Kidney epithelial cell (primary cell): ENCODE results near the gene TTC30B.

DNA sequence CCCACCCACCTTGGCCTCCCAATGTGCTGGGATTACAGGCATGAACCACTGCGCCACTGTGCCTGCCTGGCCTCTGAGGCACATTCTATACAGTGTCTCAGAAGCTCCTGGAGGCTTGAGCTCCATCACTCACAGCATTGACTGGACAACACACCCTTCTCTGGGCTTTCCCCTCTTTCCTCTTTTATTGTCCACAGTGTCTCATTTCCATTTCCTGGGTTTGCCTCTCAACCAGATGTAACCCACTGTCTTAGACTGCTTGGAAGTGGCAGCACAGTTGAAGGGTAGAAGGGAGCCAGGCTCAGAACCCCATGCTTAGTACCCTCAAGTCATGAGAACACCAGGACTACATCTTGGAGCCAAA, 208.1 kb downstream of the MTX2 start:
- RAMPAGE, long total RNA = no peak
- RRBS = no CpG with 5 or more reads among the region's 1 CpG

- RAMPAGE, long total RNA = no peak
- RRBS = no CpG with 5 or more reads among the region's 2 CpGs
Measured at GRCh38 chr2:176495135-176495564, 225.9 kb downstream of the MTX2 start.

- RAMPAGE, long total RNA = no peak
- RRBS = no CpG with 5 or more reads among the region's 1 CpG
Measured at GRCh38 chr2:176826358-176826556, 386.3 kb upstream of the HNRNPA3 start.

- RAMPAGE, long total RNA = no peak
- RRBS = no CpG with 5 or more reads among the region's 2 CpGs
Measured at GRCh38 chr2:177151129-177151658, 61.4 kb upstream of the HNRNPA3 start.

DNA sequence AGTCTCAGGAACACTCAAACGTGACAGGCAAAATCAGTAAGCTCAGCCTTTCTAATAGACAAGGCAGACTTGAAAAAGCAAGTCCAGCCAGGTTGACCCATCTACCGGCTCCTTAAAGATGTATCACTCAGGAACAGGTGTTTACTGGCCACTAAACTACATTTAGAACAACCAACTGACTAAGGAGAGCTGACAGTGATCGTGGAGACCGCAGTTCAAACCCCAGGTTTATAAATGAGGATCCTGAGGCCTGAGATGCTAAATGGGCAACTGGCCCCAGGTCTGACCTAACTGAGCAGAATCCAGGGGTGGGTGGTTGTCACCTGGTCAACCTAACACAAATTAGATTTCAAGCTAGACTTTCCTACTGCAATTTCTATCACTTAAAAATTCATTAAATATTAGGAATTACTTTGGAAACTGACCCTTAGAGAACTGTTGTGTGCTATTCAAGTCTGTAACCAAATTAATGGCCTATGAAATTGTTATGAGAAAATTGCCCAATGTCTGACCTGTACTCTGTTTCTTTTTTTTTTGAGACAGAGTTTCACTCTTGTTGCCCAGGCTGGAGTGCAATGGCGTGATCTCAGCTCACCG, 16.5 kb downstream of the NFE2L2 start:
- RAMPAGE, long total RNA = no peak
- RRBS = no CpG with 5 or more reads among the region's 6 CpGs

DNA sequence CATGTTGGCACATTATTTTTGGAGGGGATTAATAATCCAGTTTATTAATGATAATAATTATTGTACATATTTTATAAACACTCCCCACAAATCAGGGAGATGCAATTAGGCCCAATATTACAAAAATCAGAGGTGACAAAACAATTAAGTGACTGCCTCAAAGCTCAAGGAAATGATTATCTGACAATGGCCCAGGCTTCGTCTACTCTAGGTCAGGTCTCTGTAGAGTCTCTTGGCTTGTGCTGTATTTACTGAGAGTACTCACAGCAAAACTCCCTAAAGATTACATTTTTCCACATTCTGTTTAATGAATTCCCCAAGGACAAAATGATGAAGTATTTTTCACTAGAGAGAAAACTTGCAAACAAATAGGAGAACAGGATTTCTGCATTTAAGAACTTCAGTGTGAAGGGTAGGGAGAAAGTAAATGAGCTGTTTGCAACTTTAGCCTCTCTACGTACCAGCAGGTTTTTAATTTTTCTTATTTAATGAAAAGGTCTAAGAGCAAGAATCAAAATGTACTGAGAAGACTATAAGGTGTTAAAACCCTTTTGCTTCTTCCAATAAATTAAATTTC, 6.7 kb upstream of the NFE2L2 start:
- RAMPAGE, long total RNA = no peak
- RRBS = no CpG with 5 or more reads among the region's 2 CpGs

DNA sequence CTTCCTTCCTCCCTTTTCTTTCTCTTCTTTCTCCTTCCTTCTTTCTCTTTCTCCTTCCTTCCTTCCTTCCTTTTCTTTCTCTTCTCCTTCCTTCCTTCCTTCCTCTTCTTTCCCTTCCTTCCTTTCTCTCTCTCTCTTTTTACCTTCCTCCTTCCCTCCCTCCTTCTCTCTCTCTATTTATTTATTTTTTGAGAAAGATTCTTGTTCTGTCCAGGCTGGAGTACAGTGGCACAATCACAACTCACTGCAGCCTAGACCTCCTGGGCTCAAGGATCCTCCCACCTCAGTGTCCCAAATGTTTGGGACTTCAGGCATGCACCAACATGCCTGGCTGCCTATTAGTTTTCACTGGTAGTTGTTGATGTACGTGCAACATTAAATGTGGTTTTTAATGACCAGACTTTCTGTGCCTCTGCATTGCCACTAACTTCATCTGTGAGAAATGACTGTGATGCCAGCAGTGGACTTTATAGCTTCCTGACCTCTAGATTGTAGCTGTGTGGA, 48.8 kb upstream of the NFE2L2 start:
- RAMPAGE, long total RNA = no peak
- RRBS = no CpG with 5 or more reads among the region's 1 CpG

GRCh38 chr2:177538619-177539355, 13.8 kb downstream of the TTC30B start:
- RAMPAGE, long total RNA = no peak
- RRBS = no CpG with 5 or more reads among the region's 2 CpGs

- RAMPAGE, long total RNA = no peak
- RRBS = 2% methylated on average over 16 of the region's 77 CpGs
Measured at GRCh38 chr2:177552205-177553288, at the start of gene TTC30B. TSS of gene TTC30B (minus strand) at chr2:177552796.

GRCh38 chr2:177724512-177724810, 105.9 kb upstream of the TTC30A start:
- RAMPAGE, long total RNA = no peak
- RRBS = no CpG with 5 or more reads among the region's 3 CpGs

DNA sequence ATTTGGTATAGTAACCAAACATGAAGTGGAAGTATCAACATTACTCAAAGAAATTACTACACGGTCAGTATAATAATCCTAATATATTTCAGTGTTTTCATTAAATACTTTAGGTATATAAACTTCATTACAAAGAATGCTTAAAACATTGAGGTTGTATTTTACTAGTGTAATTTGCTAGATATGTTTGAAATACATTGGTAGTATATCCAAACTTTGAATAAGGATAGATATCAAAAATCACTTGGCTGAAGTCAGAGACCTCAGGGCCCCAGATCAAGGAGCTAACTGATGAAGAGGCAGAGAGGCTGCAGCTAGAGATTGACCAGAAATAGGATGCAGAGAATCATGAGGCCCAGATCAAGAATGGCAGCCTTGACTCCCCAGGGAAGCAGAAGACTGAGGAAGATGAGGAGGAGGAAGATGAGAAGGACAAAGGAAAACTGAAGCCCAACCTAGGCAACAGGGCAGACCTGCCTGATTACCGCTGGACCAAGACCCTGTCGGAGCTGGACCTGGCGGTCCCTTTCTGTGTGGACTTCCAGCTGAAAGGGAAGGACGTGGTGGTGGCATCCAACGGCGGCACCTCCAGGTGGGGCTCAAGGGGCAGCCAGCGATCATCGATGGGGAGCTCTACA, 3.4 kb downstream of the PJVK start:
- RAMPAGE, long total RNA = no peak
- RRBS = no CpG with 5 or more reads among the region's 9 CpGs

- RAMPAGE, long total RNA = no peak
- RRBS = no CpG with 5 or more reads among the region's 3 CpGs
Measured at GRCh38 chr2:178535448-178536230, 55.4 kb downstream of the PLEKHA3 start.

GRCh38 chr2:178575780-178576377, 95.6 kb downstream of the PLEKHA3 start:
- RAMPAGE, long total RNA = no peak
- RRBS = no CpG with 5 or more reads among the region's 18 CpGs

GRCh38 chr2:178612102-178612540, 131.9 kb downstream of the PLEKHA3 start:
- RAMPAGE, long total RNA = no peak
- RRBS = no CpG with 5 or more reads among the region's 8 CpGs

DNA sequence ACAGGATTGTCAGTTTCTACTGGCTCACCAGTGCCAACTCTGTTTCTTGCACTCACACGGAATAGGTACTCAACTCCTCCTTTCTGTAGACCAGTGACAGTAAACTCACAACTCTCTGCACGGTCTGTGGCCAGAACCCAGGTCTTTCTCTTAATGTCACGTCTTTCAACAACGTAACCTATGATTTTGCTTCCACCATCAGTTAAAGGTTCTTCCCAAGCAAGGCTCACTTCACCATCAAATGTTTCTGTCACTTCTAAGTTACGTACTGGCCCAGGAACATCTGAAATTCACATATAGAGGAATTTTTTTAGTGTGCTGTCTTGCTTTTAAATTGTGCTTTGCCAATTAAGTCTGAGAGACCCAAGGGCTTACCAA, 137.9 kb downstream of the PLEKHA3 start:
- RAMPAGE, long total RNA = no peak
- RRBS = no CpG with 5 or more reads among the region's 5 CpGs

GRCh38 chr2:178719297-178719702, 87.9 kb downstream of the TTN start:
- RAMPAGE, long total RNA = no peak
- RRBS = no CpG with 5 or more reads among the region's 8 CpGs

- RAMPAGE, long total RNA = no peak
- RRBS = no CpG with 5 or more reads among the region's 8 CpGs
Measured at GRCh38 chr2:178808640-178809472, 1.6 kb upstream of the TTN start.

DNA sequence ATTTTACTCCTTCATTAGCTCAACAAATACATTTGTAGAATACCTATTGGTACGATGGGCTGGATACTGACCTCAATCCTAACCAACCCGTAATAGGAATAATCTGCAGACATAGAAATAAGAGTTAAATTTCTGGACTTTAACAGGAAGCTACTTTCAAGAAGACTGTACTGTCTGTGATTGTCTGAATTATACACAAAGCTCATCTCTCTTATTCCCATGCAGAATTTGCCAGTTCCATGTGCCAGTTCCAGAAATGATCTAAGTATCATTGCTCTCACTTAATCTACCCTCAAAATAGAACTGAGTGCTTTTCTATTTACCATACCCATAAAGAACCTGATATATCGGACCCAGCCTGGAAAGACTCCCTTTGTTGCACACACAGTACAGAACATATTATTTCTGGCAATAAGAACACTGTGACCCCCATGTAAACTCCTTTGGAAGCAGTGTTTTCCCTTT, 102.2 kb upstream of the TTN start:
- RAMPAGE, long total RNA = no peak
- RRBS = no CpG with 5 or more reads among the region's 3 CpGs

- RAMPAGE, long total RNA = no peak
- RRBS = no CpG with 5 or more reads among the region's 1 CpG
Measured at GRCh38 chr2:179220510-179221059, 44.0 kb downstream of the SESTD1 start.

DNA sequence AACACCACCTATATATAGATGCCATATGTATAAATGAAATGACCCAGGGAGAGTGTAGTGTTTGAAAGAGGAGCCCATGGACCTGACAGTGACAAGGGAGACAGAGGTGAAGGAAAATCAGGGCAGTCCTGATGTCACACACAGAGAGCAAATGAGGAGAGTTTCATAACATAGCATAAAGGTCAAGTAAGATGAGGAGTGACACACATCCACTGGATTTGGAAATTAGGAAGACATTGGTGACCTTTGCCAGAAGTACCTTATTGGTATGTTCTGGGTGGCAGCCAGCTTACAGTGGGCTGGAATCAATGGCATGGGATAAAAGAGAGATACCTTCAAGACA, 276.6 kb downstream of the ZNF385B start:
- RAMPAGE, long total RNA = no peak